Cardiac ventricle fibroblast (primary cell): ENCODE data around the gene YWHAG.

DNA sequence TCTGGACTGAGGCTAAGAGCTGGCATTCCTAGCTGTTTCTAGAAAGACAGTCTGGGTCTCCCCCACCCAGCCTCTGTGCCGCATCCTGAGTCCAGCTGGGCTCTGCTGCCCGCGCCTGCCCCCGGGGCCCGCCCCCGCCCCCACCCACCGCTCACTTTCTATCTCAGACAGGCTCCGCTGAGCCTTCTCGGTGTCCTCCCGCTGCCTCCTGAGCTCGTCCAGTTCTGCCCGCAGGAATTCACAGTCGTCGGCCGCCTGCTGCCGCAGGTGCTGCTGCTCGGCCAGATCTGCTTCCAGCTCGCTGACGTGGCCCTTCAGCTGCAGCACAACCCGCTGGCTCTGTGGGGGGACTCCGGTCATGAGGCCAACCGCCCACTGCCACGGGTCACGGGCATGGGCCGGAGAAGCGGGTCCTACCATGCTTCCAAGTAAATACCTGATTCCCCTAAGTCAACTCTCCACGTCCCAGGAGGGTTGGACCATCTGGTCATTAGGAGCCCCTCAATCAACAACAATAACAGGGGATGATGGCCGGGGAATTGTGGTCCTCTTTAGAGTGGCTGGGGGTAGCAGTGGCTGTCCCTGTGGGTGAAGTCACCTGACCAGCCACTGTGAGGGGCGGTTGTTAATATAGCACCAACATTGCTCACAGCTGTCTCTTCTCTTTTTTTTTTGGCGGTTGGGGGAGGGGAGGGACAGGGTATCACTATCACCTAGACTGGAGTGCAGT lies 67.6 kb downstream of the SPDYE5 start:
- RAMPAGE, long total RNA = no peak

DNA sequence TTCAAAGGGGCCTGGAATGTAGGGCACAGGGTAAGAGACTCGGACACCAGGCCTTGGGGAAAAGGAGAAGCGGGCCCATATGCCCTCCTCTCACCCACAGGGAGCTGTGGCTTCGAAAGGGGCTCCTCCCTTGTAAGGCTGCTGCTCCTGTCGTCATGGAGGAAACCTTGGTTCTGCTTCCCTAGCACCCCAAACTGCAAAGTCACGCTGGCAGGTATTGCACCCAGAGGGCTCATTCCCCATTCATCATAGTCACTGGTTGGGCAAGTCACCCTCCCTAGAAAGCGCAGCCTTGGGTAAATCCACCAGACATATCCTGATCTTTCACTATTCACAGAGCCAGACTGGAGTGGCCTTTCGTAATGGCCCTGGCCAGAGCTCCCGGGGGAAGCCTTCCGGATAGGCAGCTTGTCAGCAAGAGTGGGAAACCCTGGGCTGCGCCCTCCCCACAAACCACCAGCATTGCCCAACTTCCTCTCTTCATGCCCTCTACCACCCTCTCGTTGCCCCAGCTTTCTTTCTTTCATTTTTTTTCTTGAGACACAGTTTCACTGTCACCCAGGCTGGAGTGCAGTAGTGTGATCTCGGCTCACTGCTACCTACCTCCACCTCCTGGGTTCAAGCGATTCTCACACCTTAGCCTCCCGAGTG lies 121.0 kb downstream of the HIP1 start:
- RAMPAGE, long total RNA = no peak

- RAMPAGE, long total RNA = no peak
These were observed 9.4 kb downstream of the RHBDD2 start for GRCh38 chr7:75887831-75889096.

- RAMPAGE, long total RNA = no peak
These were observed 19.4 kb downstream of the POR start for GRCh38 chr7:75934305-75934897.

- RAMPAGE, long total RNA = no peak
These were observed 14.3 kb downstream of the TMEM120A start for GRCh38 chr7:75979982-75980591.

- RAMPAGE, long total RNA = no peak
These were observed 9.9 kb upstream of the SRRM3 start for GRCh38 chr7:76191709-76192207.

DNA sequence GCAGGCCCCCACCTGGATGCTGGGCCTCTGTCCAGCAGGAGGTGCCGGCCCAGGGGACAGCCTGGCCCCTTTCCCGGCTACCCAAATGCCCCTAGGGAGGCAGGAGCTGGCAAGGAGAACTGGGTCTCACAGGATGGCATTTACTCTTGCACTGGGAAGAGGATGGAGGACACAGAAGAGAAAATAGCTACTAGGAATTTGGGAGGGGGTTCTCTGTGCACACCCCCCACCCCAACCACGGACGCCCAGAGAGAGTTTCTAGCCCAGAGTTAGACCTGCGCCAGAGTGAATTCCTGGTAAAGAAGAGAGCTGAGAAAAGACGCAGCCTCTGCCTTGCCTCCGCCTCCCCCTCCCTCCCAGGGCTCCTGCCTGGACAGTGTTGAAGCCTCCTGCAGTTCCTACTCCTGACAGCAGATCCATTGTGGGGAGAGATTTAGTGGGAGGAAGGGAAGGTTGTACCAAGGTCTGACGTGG lies 797 bp downstream of the SRRM3 start:
- RAMPAGE, long total RNA = no peak

DNA sequence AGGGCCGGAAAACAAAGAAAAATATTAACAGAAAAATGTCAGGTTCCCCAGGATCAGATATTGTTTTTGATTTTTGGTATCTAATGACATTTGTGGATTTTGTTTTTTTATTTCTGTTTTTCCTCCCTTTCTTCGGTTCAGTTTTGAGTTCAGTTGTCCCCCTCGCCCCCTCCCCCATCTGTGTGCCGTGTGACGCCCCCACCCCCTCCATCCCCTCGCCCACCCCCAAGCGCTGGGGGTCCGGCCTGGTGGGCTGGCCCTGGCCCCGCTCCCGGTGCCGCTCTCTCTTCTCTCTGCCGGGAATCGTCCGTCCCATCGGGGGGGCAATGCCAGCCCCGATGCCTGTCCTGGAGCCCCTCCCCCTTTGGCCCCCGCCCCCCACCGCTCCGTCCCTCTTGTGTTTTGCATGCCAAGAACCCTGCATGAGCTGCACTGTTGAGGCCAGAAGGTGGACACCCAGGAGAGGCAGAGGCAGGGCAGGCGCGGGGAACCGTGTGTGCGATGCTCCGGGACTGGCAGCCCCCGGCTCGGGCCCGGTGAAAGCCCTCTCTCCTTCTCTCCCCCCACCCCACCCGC lies 22.2 kb upstream of the HSPB1 start:
- RAMPAGE, long total RNA = no peak

GRCh38 chr7:76313800-76314189 lies 11.3 kb downstream of the HSPB1 start:
- RAMPAGE, long total RNA = no peak

GRCh38 chr7:76347690-76348306 lies 11.0 kb downstream of the YWHAG start:
- RAMPAGE, long total RNA = no peak

- RAMPAGE, long total RNA = no peak
These were observed at the start of gene YWHAG for GRCh38 chr7:76358574-76359207. Gene YWHAG (minus strand): TSS chr7:76358991.

GRCh38 chr7:76516020-76516527 lies 5.7 kb downstream of the UPK3B start:
- RAMPAGE, long total RNA = no peak

- RAMPAGE, long total RNA = no peak
These were observed 35.4 kb downstream of the POMZP3 start for GRCh38 chr7:76591415-76592378.

DNA sequence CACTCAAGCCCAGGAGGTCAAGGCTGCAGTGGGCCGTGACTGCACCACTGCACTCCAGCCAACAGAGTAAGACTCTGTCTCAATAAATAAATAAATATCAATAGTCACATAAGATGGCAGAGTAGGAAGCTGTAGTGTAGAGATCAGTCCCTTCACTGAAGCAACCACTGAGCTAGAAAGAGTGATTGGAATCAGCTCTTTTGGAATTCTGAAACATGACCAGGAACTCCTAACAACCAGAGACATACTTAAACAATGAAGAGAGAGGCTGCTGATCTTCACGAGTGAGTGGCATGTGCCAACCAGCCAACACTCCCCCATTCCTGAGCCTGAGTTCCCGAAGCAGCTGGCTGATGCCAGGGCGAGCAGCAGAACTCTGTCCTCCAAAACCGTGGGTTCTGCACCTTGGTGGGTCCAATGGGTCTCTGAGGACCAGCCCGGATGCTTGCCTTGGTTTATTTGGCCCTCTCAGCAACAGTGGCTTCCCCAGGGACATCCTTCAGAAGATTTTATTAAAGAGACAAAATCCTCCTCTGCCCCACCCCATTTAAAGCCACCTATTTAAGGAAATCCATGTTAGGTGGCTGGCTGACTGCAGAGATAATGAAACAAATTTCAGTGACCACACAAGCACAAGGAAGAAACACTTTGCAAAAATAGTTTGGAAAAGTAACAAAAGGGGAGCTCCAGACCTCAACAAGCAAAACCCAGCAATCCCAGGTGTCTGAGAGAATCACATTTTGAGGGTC lies 18.1 kb upstream of the POMZP3 start:
- RAMPAGE, long total RNA = no peak

- RAMPAGE, long total RNA = no peak
These were observed 51.7 kb downstream of the SPDYE17 start for GRCh38 chr7:76980405-76980944.

- RAMPAGE, long total RNA = no peak
These were observed 77.1 kb downstream of the GSAP start for GRCh38 chr7:77339058-77339406.

- RAMPAGE, long total RNA = no peak
These were observed 12.7 kb upstream of the GSAP start for GRCh38 chr7:77428718-77429332.

- RAMPAGE, long total RNA = no peak
These were observed 26.1 kb downstream of the PTPN12 start for GRCh38 chr7:77562941-77563801.

GRCh38 chr7:77788529-77789230 lies 9.6 kb downstream of the TMEM60 start:
- RAMPAGE, long total RNA = no peak

- RAMPAGE, long total RNA = no peak
These were observed 484 bp upstream of the TMEM60 start for GRCh38 chr7:77798500-77799336.